Ascending aorta (tissue), 1 donor: ENCODE measurements around the gene SNX22.

GRCh38 chr15:62883758-62884486 is 158.6 kb upstream of the TPM1 start:
- PRO-cap = no peak

DNA sequence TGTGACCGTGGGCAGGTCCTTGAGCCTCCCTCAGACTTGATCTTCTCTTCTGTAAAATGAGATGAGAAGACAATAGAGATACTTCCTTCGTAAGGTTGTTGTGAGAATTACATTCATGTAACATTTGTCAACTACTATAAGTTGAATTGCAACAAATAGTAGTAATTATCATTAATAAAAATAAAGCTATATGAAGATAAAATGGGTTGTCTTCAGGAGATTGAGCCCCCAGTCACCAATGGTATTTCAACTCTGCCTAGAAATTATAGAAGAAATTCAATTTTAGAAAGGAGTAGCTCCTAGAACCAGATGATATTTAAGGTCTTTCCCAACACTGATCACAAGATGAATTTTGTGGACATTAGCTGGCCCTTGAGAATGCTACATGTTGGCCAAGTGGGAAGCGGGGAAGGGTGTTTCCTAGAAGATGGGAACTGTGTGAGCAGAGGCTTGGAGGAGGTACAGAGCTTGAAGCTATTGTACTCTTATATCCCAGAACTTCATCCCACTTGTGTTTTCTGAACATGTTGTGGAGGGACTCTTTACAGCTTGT is 152.9 kb upstream of the TPM1 start:
- PRO-cap = no peak

- PRO-cap = no peak
These were observed 135.8 kb upstream of the TPM1 start for GRCh38 chr15:62906798-62907127.

DNA sequence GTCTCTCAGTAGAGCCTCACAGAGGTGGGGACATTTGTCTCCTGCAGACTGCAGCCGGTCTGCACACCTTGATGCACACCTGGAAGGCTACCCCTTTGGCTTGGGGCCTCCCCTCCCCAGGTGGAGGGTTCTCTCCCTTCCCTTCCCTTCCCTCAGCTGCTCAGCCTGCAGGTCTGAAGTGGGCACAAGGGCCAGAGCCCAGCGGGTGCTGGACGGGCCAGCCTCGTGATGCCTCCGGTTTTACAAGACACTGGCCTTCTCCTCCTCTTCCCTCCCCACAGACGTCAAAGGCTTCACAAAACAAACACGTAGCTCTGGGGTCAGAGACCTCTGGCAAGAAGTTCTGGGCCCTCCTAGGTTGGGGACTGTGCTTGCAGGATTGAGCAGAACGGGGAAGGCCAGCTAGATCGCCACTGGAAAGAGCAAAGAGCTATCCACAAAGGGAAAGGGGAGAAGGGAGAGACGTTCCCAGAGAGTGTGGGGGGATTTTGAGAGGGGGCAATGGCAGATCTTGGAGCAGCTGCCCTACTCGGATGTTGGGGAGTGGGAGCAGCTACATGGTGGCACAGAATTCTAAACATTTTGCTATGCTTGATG is 81.4 kb upstream of the TPM1 start:
- PRO-cap = no peak

- PRO-cap = bidirectional peak, plus-strand start at chr15:63044893, minus-strand start at chr15:63044769
These were observed 2.1 kb downstream of the TPM1 start for GRCh38 chr15:63044506-63045242.

DNA sequence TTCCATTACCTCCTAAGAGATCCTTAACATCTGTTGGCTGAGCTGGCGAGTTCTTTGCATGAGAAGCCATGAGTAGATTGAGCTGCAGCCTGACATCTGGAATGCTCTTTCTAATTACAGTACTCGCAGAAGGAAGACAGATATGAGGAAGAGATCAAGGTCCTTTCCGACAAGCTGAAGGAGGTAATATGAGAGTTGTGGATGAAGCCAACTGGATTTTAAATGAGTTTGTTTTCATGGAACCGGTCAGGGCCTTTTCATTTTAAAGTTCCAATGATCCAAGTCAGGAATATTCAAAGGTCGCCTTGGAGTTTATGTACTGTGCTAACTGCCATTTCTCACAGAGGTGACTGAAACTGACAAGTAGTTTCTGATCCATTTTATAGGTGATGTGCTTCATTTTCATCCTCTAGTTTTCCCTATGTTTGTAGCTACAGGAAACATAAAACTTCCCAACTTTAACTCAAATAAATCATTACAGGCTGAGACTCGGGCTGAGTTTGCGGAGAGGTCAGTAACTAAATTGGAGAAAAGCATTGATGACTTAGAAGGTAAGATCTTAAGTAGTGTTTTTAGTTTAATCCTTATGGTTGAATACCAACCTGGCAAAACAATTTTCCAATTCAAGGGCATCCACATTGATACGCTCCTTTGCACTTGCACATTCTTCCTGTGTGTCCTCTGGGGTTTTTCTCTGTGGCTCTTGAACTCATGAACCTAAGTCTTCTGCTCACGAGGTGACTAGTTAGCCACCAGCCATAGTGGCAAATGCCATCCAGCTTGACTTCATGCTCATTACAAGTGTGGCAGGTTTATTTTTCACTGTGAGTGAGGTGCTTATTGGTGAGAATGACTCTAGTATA is 19.8 kb downstream of the TPM1 start:
- PRO-cap = no peak

- PRO-cap = no peak
These were observed 12.7 kb downstream of the LACTB start for GRCh38 chr15:63134389-63134795.

DNA sequence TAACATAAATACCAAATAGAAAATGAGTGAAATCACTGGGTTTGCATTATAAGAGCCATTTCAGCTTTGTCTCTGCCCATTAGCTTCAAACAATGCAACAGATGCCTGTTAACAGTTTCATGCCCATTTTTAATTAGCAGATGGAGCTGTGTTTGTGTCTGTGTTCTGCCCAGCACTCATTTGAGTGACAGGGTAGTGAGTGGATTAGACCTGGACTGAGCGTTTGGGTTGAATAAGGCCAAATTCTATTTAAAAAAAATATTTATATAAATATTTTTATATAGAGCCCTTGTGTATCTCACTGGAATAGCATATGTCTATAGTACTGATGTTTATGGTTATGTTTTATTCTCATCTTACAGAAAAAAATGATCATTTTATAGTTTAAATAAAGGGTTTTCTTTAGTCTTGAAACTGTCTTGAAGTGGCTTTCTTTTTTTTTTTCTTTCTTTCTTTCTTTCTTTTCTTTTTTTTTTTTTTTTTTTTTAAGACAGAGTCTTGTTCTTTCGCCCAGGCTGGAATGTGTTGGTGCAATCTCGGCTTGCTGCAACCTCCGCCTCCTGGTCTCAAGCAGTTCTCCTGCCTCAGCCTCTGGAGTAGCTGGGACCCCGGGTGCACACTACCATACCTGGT is 7.6 kb downstream of the RAB8B start:
- PRO-cap = no peak

- PRO-cap = no peak
These were observed 20.7 kb upstream of the APH1B start for GRCh38 chr15:63256694-63257056.

- PRO-cap = no peak
These were observed 10.9 kb upstream of the CA12 start for GRCh38 chr15:63392669-63392897.

- PRO-cap = no peak
These were observed 42.3 kb upstream of the USP3 start for GRCh38 chr15:63461985-63462605.

GRCh38 chr15:63473901-63474571 is 30.4 kb upstream of the USP3 start:
- PRO-cap = no peak

DNA sequence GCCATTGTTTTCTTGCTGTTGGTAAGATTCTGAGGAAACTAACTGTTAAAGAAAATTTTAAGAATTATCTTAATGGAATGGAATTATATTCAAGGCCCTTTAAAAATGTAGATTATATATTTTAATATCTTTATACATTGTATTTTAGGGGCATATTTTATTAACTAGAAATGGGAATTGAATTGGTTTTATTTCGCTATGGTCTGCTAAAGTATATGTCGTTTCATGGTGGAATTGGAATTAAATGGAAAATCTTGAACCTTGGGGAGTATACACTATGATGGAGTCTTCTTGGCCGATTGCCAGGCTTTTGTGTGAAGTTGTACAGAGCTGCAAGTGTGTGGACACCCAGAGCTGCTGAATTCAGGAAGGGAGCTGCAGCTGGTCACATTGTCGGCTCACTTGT is 35.0 kb downstream of the USP3 start:
- PRO-cap = no peak

DNA sequence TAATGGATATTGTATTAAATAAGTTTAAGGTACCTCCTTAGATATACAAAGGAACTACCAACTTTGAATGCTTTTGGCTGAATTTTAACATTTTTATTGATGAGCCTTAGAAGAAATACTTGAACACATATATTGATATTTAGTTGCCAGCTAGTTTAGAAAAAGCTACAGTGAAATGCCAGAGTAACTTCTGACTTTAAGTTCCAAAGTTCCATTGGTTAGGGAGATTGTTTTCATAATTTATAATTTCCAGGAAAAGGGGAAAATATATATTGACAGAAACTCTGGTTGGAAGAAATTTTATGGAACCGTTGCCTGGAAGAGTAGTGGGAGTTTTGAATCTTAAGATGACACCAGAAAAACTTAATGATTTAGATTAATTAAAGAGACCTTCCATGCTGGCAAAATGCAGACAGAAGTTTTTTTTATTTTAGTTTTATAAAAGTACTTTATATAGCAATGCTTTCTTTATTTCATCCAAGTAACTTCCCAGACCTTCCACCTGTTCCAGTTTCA is 27.9 kb upstream of the FBXL22 start:
- PRO-cap = no peak

DNA sequence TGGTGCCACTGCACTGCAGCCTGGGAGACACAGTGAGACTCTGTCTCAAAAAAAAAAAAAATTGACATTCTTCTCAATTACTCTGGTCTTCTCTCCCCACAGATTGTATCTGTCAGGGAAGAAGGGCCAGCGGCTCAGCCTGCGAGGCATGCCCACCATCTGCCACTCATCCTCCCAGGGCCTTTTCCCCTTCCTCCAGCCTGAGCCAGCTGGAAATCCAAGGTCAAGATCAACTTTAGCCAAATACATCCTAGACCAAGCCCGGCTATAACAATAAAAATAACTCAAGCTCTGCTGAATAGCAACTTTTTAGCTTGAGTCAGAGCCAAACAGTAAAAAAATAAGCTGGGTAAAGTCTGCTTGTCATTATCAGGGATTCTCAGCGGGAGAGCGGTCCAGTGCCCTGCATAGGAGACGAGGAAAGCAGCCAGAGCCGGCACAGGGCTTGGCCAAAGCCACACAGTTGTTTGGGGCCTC is 76.0 kb upstream of the HERC1 start:
- PRO-cap = no peak

GRCh38 chr15:63967967-63968455 is 78.3 kb downstream of the DAPK2 start:
- PRO-cap = no peak

- PRO-cap = no peak
These were observed 26.5 kb downstream of the DAPK2 start for GRCh38 chr15:64019625-64020405.

GRCh38 chr15:64106231-64106587 is 10.4 kb downstream of the SNX1 start:
- PRO-cap = no peak

DNA sequence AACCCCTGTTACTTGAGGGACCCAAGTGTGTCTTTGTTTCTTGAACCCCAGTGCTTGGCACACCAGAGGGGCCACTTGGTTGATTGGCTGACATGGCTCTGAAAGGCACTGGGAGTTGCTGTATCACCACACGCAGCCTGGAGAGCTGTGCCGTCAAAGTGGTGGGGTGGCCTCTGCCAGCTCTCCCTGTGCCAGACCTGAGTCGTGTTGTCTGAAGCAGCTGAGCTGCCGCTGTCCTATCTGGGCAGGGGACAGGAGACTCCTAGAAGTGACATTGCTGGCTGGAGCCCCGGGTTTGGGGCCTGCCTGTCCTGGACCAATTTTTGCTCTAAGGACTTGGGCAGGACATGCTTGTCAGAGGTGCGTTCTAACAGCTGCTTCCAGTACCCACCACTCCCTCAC is 5.5 kb upstream of the SNX22 start:
- PRO-cap = no peak

GRCh38 chr15:64151035-64151856 is at the start of gene SNX22:
TSS of gene SNX22 (plus strand) at chr15:64151731.
- PRO-cap = no peak